Colic lymph node (tissue), 1 donor: ENCODE measurements around the genes FAM90A26, USP17L20, USP17L5 and WDR1.

- PRO-cap = no peak
Observed at GRCh38 chr4:7916626-7917208, 22.9 kb downstream of the AFAP1 start.

DNA sequence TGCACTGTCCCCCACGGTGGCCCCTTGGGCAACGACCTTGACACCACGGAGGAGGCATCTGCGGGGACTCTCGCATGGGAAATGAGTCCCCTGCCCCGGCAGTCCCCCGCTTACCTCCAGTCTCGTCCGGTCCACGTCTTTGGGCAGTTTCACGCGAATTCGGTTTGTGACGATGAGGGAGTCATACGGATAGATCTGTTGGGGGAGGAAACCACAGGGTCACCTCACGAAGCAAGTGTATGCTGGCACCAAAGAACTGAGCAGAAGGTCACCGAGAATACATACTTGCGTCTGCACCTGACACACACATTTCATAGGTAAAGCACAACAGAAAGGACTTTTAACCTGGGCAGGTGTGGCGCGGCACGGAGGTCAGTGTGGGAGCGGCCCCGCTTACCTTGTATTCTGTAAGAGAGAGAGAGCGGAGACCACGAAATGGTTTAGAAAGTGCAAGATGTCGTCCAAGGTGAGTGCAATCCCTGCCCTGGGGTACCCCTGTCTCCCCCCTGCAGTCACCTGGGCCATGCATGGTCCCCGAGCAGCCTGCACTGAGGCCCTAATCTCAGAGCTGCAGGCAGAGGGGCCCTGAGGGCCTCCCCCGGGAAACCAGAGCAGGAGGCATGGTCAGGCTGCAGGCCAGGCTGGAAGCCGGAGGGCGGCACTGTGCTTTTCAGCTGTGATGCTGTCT is 43.6 kb upstream of the AFAP1 start:
- PRO-cap = no peak

DNA sequence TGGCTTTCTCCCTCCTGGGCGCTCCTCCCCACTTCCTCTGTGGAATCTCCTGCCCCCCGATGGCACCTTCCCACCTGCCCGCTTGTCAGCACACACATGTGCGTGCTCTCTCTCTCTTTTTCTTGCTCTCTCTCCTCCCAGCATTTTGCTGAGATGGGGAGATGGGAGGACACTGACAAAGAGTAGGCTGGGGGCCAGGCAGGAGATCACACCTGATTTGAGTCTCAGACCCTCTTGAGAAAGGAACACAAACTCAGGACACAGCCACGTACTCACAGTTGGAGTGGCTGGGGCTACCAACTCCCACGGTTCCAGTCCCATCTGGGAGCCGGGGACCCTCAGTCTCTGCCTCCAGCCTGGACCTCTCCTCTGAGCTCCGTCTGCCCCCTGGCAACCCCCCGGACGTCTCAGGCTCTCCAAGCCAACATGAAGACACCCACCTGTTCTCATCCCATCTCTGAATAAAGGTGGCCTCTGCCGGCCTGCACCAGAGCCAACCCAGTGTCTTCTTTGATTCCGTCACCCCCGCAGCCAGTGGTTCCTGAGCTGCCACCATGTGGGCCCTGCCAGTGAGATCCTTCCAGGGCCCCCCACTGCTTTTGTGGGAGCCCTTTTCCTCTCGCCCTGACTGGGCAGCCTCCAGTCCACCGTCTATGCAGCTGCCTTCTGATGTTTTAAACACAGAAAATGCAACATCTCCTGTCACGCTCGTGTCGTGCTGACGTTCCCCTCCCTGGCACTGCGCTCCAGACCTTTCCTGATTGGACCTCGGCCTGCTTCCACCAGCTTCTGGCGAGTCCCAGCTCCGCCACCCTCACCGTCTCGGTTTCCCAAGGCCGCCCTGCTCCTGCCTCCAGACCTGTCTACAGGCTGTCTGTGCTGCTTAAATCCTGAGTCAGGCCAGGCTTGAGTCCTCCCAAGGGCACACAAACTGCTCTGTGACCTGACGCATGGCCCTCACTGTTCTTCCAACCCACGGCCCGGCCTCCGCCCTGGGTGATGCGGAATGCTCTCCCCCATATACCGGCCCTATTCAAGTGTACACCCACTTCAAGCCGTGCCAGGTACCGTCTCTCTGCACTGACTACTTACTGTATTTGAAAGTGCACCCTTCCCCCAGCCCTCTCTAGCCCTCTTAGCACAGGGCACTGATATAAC is 62.5 kb upstream of the AFAP1 start:
- PRO-cap = no peak

GRCh38 chr4:8094885-8095557 is 63.6 kb downstream of the ABLIM2 start:
- PRO-cap = no peak

- PRO-cap = no peak
Observed at GRCh38 chr4:8125508-8126336, 32.9 kb downstream of the ABLIM2 start.

GRCh38 chr4:8192521-8193355 is 6.4 kb upstream of the SH3TC1 start:
- PRO-cap = no peak

- PRO-cap = no peak
Observed at GRCh38 chr4:8260732-8261104, 8.8 kb upstream of the HTRA3 start.

- PRO-cap = no peak
Observed at GRCh38 chr4:8330737-8331279, 61.3 kb downstream of the HTRA3 start.

DNA sequence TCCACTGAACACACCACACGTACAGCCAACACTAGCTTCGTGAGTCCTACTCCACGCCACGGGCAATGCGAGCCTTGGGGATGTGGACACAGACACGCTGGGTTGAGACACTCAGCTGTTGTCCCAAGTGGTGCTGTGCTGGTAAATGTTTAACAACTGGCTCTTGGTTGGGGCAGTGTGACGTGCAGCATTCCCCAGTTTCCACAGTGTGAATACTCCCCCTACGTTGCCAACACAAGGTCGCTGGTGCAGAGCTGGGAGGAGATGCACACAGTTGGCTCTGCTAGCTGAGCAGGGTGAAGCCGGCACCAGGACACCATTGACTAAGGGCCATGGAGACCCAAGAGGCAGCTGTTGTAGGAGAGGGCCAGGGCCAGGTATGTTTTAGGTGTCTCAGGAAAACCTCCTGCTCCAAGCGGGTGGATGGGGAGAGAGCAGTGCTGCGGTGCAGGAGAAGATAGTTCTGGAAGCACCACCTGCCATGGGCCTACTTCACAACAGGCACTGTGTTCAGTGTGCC is 65.6 kb downstream of the HTRA3 start:
- PRO-cap = no peak

DNA sequence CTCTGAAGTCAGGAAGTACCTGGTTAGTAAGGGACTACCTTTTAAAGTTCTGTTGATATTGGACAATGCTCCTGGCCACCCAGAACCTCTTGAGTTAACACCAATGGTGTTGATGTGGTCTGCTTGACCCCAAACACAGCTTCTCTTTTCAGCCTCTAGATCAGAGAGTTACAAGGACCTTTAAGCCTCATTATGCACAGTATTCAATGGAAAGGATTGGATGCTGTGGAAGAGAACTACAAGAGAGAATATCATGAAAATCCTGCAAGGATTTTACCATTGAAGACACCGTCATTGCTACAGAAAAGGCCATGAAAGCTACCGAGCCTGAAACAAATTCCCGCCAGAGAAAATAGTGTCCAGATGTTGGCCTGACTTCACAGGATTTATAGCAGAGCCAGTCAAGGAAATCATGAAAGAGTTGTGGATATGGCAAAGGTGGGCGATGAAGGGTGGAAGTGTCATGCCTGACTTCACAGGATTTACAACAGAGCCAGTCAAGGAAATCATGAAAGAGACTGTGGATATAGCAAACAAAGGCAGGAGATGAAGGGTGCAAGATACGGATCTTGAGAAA is 16.9 kb downstream of the TRMT44 start:
- PRO-cap = no peak

DNA sequence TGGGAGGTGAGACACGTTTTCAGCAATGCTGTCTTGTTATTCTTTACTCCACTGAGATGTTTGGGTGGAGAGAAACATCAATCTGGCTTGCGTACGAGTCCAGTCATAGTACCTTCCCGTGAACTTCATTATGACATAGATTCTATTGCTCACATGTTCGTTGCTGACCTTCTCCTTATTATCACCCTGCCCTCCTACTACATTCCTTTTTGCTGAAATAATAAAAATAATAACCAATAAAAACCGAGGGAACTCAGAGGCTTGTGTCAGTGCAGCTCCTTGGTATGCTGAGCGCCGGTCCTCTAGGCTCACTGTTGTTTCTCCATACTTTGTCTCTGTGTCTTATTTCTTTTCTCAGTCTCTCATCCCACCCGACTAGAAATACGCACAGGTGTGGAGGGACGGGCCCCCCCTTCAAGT is 84.5 kb upstream of the HMX1 start:
- PRO-cap = no peak

- PRO-cap = no peak
Observed at GRCh38 chr4:9000595-9000883, 128.9 kb upstream of the HMX1 start.

DNA sequence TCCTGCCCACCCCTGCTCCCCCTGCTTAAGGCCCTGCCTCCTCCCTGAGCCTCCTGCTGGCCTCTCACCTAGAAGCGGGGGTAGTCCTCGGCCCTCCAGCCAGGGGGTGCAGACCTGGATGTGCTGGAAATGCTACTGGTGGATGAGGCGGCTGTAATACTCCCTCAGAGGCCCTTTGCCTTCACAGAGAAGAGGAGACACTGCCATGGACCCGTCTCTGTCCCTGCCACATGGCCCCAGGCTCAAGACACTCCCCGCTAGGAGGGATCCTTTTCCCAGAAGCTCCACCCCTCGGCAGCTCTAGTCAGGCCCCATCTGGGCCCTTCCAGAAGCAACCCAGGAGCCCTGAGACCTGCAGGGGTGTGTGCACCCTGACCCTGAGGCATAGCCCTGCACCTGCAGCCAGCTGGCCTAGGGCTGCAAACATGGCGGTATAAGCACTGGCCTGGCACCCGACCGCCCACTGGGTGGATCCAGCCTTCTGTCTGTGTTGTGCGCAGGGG is at the start of gene FAM90A26:
FAM90A26 (plus strand) TSS at position 318 of the 503 bp plus-strand sequence.
- PRO-cap = no peak

GRCh38 chr4:9257936-9258217 is at the start of gene USP17L20:
TSS of gene USP17L20 (plus strand) at chr4:9258124.
- PRO-cap = no peak

DNA sequence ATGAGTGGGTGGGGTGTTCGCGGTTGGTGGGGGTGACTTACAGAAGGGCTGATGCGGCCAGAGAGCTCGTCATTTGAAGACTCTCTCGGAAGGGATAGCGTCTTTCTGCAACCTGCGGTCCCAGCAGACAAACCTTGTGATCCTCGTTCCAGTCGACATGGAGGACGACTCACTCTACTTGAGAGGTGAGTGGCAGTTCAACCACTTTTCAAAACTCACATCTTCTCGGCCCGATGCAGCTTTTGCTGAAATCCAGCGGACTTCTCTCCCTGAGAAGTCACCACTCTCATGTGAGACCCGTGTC is at the start of gene USP17L5:
USP17L5 (plus strand) TSS at position 158 of the 304 bp plus-strand sequence.
- PRO-cap = no peak

GRCh38 chr4:9500366-9500781 is 56.2 kb downstream of the DEFB131A start:
- PRO-cap = unidirectional peak, plus-strand start at chr4:9500557

DNA sequence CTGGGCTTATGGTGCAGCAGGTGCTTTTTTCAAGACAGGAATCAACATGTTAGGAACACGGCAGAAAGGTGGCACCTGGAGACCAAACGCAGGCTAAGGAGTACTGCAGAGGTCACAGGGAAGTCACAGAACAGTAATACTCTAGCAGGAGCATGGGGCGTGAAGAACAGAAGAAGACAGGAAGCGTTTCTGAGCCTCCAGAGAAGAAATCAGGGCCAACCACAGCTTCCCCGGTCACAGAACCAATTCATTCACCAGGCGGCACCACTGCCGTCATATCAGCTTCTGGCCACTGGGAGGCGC is 78.1 kb upstream of the DRD5 start:
- PRO-cap = no peak

- PRO-cap = no peak
Observed at GRCh38 chr4:10084221-10085618, 31.9 kb downstream of the WDR1 start.

DNA sequence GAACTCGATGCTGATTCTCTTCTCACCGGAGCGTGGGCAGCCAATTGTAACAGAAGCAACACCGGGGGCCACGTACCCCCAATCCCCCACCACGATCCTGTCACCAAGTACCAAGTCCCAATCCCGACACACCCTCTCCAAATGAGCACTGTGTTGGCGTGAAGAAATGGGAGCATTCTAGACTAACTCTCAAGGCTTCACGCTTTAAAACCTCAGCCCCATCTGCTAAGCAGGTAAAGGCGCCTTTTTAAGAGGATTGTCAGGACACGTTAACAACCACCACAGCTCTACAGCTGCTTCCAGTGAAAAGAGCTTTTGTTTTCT is 16.8 kb downstream of the WDR1 start:
- PRO-cap = no peak

DNA sequence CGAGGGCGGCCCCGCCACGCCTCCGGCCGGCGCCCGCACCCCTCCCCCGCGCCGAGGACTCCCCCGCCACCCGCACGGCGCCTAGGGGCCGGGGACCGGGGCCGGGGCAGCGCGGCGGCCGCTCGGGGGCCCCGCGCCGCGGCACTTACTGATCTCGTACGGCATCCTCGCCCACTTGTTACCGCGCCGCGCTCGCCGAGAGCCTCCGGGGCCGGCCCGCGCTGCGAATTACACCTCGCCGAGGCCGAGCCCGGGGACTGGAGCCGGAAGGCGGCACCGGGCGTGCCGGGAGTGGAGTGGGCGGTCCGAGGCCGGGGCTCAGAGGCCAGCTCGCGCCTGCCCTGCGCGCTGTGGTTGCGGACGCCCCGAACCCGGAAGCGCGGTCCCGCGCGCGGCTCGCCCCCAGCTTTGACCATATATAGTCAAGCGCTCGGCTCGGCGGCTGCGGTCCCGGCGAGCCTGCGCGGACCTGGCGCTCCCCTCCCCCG is at the start of gene WDR1:
WDR1 (minus strand) TSS at position 298 of the 488 bp plus-strand sequence.
- PRO-cap = unidirectional peak, minus-strand start at position 147 of the sequence; bidirectional peak, plus-strand start outside the sequence, minus-strand start at position 371 of the sequence